A375 (cell line): ENCODE measurements around a stretch of chr9.

DNA sequence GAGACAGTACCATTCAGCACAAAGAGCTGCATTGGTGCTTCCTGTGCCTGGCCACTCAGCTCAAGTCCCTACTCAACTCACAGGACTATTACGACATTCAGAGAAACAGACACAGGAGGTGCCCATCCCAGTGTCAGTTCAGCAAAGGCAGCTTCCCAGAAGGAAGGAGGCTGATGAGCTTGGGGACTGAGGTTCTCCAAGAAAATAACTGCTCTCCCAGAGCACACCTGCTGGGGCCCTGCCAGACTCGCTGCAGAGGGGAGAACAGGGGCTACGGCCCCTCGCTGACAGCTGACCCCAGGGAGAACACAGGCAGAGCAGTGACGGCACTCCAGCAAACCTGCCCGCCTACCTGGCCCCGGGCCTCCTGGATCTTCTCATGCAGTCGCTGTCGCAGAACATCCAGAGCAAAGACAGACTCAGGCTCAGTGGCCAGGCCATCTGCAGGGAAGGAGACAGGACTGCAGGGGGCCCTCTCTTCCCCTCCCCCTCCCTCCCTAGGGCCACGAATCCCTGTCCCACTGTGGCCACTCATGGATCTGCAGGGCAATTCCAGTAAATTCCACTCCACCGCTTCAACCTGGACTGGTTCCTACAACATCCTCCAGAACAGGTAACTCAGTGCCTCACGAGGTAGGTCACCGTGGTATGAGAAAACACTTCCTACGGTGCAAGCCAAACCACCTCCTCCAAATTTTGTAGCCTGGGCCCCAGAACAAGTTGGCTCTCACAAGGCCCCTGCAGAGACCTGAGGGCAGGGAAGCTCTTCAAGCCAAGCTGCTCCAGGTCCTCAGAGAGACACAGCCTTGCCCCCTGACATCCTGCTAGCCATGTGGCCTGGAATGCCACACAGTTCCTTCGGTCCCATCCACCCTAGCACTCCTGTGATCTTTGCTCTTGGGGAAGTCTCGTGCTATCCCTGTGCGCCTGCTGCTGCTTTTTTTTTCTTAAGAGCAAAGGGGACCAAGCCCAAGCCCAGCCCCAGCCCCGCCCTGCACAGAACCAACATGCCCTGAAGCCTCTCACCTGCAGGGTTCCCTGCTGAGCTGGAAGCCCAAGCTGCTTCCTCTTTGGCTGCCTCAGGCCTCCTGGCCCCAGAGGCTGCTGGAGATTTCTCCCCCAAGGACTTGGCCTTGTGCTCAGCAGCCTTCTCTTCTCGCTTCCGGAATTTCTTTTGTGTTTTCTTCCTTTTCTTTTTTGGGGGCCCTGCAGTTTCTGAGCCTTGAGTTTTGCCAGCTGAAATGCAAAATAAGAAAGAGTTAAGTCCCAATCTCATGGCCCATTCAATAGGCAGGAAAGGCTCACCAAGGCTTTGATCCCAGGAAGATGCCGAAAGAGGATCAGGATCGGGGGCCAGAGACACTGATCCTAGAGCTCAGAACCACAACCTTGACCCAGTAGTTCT lies 2.1 kb downstream of the SURF6 start:
- RAMPAGE, long total RNA, result no peak

DNA sequence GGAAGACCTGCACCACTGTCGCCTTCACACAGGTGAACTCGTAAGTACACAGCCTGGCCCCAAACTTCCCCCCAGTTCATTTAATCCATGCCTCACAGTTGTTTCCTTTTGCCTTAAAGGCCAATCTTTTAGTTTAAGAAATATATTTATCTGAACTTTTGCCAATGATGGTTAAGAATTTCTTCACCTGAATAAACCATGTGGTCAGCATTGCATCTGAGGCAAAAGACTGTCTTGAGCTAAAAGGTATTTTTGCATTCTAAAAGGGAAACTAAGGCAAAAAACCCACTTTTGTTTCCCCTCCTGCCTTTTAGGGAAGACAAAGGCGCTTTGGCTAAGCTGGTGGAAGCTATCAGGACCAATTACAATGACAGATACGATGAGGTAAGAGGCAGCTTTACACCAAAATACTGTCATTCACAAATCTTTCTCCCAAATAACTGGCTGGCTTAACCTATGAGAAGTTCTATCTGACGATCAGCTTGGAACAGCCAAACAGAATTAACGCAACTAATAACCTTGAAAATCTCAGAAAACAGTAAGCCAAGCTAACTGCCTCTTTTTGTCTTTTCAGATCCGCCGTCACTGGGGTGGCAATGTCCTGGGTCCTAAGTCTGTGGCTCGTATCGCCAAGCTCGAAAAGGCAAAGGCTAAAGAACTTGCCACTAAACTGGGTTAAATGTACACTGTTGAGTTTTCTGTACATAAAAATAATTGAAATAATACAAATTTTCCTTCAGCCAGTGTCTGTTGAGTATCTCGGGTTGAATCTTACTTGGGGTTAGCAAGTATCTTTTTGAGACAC lies 2.9 kb downstream of the RPL7A start:
- RAMPAGE, long total RNA, result no peak

DNA sequence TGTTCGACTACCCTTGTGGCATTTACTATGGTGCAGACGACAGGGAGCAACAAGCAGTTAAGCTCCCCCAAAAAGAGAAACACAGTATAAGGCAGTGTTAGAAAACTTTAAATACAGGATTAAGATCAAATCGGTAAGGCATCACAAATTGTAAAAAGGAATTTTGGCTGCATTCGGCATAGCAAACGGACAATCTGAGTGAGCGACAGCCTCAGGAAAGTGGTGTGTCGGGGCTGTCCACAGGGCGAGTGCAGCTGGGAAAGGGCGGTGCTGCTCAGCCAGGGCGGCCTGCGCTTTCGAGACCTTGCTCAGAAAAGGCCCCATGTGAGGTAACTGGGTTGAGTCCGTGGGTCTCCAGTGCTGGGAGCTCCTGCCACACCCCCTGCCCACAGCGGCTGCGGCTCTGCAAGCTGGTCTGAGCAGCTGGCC lies 5.9 kb downstream of the SURF2 start:
- RAMPAGE, long total RNA, result no peak

DNA sequence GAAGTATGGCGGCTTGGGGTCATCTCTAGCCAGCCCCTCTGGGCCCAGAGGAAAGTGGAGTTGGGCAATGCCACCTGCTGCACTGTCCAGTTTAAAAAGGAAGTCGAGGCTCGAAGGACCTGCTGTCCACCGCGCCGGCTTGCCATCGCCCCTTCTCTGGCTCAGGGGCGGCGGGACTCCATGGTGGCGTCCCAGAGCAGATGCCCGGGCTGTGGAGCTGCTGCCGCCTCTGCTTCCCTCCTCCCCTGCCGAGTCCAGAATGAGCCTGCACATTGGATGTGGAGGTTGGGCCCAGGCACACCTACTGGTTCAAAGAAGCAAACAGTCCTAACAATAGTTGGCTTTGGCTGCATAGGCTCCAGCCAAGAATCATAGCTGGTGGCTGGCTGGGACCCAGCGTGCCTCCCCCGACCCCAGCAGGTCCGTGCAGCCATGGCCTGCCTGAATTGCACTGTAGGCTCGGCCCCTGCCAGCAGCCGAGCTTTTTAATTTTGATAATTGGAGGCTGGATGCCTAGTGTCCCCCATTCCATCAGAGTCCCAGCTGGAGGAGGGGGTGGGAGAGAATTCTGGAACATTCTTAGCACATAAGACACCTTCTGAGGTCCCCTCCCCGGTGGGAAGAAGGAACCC lies 25.8 kb downstream of the ADAMTSL2 start:
- RAMPAGE, long total RNA, result no peak

DNA sequence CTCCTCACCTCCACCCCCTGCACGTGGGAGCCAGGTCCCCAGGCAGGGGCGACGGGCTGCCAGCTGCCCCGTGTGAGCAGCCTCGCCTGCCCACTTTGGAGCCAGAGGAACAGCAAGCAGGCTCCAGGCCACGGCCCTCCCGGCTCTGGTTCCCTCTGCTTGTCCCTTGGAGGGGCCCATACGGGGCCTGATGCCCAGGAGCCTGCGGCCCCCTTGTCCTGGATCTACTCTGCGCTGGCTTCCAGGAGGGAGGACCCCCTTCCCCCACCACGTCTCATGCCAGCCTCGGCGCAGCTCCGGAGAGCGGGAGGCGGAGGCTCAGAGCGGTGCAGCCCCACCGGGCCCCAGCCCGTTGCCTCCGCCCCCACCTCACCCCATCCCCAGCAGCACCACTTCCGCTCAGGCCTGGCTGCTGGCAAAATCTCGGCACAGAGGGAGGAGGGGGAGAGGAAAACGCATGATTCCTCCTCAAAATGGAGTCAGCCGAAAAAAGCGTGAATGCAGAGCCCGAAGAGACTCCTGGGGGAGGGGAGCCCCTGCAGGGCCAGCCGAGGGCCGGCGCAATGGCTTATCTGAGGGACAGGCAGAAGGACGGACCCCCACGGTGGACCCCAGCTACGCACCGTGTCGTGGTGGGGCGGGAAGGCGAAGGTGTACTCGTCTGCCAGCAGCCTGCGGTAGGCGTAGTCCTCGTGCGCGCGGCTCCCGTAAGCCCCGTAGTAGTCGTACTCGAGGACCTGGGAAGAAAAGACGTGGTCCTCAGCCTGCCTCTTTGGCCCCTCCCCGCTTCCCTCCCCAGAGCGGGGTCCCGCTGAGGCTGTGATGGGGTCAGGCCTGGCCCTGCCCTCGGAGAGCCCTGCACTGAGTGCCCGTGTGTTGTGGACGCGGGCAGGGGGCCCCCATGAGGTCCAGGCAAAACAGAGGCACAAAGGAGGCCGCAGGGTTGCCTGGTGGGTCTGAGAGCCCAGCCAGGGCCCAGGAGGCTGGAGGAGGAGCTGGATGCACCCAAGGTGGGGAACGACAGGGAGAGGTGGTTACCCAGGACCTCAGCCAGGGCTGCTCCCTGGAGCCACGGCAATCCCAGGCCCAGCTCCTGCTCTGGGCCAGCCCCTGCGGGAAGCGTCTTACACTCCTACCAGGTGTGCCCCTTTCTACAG lies 35.5 kb downstream of the SARDH start:
- RAMPAGE, long total RNA, result no peak

DNA sequence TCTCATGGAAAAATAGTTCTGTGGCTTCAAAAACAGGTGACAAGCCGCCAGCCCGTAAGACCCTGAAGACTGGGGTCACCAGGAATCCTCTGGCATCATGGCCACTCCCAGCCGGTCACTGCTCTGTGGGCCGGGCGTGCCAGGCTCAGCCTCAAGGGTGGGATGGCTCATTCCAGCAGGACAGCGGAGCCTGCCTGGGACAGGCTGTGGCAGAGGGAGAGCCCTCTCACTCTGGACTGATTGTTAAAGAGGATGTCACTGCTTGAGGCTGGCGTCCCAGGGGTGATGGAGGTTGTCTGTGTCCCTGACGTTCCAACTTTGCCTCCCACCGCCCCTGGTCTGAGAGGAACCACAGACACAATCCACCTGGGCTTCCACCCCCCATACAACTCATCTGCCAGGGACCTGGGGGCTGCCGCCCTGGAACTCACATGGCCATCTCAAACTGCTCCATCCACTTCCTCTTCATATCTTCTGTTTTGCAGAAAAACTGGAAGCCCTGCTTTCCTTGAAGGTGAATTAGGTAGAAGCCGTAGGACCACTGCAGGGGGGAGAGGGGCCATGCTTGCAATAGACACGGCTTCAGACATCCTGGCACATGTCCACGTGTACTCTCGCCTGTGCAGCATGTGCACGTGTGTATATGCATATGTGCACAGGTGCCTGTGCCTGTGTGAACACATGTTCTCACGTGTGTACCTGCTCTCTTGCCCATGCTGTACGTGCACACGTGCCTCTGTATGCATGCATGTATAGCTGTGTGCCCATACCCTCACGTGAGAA lies 47.4 kb upstream of the SARDH start:
- RAMPAGE, long total RNA, result no peak

DNA sequence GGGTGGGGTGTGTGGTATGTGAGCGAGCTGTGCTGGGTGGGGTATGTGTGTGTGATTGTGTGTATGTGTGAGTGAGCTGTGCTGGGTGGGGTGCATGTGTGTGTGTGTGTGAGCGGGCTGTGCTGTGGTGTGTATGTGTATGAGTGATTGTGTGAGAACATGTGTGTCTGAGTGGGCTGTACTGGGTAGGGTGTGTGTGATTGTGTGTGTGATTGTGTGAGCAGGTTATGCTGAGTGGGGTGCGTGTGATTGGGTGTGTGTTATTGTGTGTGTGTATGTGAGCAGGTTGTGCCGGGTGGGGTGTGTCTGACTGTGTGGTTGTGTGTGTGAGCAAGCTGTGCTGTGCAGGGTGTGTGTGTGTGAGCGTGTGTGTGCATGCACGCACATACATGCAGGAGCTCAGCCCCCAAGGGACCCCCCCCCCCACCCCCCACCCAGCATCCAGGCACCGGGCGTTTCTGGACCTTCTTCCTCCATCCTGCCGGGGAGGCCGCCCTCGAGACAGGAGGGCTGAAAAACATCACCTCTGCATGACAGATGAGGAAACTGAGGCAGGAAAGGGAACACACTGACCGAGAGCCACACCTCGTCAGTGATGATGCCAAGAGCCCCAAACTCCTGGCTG lies 54.2 kb upstream of the SARDH start:
- RAMPAGE, long total RNA, result no peak

GRCh38 chr9:133821879-133822697 lies 83.9 kb upstream of the SARDH start:
- RAMPAGE, long total RNA, result no peak

- RAMPAGE, long total RNA, result no peak
These were observed 114.8 kb downstream of the VAV2 start for GRCh38 chr9:133877344-133877770.

- RAMPAGE, long total RNA, result no peak
These were observed 107.0 kb downstream of the VAV2 start for GRCh38 chr9:133884932-133885763.

GRCh38 chr9:133963234-133963601 lies 28.9 kb downstream of the VAV2 start:
- RAMPAGE, long total RNA, result no peak

GRCh38 chr9:134066906-134067119 lies 1.0 kb downstream of the BRD3 start:
- RAMPAGE, long total RNA, result no peak

GRCh38 chr9:134068615-134069317 lies 940 bp upstream of the BRD3 start:
- RAMPAGE, long total RNA, result no peak

GRCh38 chr9:134162969-134163232 lies 27.0 kb downstream of the WDR5 start:
- RAMPAGE, long total RNA, result no peak

DNA sequence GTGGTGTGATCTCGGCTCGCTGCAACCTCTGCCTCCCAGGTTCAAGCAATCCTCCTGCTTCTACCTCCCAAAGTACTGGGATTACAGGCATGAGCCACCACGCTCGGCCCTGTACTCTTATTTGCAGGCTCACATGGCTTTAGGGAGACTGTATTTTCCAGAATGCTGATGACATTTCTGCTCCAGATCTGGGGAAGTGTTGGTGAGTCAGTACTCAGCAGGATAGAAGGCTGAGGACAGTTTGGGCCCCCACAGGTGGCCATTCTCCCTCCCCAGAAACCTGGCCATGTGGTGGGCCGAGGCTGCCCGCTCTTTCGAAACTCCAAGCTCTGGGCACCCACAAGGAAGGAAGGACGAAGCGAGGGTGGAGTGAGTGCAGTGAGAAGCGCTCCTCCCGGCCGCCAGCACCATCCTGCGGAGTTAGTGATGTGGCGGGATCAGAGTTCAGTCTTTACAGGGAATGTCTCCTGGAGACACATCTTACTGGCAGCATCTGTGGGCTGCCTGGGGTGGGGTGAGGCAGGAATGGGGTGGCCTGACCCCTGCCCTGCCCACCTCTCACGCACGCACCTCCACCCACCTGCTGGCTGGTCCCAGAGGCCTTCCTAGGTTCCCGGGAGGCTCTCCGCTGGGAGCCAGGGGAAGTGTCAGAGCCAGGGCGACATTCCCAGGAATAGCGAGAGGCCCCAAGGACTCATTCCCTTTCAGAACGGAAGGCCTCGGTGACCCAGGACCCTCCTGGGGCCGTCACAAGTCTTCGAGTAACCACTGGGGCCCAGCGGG lies 33.8 kb downstream of the WDR5 start:
- RAMPAGE, long total RNA, result no peak

DNA sequence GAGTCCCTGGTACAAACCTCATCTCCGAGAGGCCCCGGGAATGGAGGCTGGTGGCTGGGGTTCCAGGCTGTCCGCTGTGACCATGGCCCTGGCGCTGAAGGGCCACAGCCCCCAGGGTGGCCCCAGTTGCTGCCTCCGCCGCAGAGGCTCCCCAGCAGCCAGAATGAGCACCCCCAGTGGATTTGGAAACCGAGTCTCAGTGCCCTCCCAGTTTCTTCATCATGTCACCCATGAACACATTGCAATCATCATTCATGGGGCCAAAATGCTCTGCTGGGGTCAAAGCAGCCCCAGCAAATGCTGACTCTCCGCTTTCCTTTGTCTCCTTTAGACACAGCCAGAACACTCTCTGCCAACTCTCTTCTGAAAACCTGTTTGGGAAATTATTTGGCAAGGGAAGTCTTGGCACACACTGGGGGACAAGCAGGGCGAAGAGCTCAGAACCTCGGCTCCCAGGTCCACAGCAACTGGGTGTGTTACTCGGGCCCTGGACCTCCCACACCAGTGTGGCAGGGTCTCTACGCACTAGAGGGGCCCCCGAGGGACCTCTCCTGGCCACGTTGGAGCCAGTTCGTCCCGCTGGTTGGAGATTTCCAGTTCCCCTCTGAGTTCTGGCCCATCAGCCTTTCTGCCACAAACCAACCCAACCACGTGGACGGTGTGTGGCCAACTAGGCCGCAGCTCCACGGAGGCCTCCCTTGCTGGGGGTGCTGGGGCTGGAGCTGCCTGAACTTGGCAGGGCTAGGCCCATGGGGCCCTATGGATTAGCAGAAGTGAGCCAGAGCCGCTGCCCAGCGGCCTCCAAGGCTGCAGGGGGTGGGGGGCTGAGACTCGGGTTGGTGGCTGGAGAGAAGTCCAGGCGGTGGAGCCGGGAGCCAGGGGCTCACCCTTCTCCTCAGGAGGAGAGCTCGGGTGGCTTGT lies 75.1 kb downstream of the WDR5 start:
- RAMPAGE, long total RNA, result no peak

GRCh38 chr9:134222526-134223051 lies 86.7 kb downstream of the WDR5 start:
- RAMPAGE, long total RNA, result no peak

DNA sequence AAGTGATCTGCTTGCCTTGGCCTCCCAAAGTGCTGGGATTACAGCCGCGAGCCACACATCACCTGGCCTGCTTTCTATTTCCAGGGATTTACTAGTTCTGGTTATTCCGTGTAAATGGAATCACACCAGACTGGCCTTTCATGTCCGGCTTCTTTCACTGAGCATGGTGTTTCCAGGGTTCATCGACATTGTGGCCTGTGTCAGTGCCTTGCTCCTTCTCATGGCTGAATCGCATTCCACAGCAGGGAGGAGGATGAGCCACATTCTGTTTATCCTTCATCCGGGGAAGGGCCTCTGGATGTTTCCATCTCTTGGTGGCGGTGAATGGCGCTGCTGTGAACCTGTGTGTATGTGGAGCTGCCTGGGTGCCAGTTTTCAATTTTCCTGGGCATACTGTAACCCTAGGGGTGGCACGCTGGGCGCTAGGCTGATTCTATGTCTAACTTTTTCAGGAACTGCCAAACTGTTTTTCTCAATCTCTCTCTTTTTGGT lies 87.2 kb downstream of the WDR5 start:
- RAMPAGE, long total RNA, result no peak

DNA sequence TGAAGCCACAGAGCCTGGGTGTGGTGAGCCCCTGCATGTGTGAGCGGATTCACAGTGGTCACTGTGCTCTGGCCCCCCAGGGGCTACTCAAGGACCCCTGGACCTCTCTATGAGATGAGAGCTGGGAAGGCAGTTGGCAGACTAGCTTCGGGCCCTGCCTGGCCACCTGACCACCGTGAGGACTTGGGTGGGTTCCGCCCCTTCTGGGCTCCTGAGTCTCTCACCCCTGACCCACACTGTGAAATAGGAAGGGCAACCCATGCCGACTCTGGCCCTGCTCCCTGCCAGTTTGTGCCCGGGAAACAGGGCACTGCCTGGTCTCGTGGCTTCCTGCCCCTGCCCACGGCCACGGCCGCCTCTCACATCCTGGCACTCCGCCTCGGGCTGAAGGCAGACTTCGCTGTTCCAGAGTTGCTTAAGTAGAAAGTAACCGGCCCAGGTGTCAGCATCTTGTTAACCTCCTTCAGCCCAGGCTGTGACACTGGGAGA lies 93.3 kb upstream of the RXRA start:
- RAMPAGE, long total RNA, result no peak

- RAMPAGE, long total RNA, result no peak
These were observed 2.5 kb upstream of the RXRA start for GRCh38 chr9:134323649-134324300.